Neural progenitor cell (in vitro differentiated cells): Measurements from ENCODE around the gene ST3GAL4.

DNA sequence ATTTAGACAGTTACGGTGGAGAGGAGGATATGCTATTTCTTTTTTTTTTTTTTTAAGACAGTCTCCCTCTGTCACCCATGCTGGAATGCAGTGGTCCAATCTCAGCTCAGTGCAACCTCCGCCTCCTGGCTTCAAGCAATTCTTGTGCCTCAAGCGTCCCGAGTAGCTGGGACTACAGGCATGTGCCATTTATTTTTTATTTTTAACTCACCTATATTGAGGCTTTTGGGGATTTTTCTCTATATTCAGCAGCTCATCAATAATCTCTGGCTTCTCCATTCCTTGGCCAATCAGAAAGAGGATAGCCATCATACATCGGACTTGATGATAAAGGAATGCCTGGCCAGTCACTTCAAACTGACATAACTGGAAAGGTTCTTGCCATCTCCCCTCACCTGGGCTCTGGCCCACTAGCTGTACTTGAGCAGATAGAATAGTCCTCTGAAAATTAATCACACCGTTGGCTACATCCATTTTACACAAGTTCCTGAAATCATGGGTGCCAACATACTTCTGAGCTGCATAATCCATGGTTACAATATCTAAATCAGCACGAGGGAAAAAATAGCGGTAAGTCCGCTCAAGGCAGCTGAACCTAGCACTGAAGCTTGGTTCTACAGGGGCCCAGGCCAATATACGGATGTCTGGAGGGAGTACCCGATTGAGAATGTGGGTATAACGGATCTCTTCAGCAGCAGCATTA lies 7.7 kb downstream of the HYLS1 start:
- RAMPAGE, long total RNA = no peak

DNA sequence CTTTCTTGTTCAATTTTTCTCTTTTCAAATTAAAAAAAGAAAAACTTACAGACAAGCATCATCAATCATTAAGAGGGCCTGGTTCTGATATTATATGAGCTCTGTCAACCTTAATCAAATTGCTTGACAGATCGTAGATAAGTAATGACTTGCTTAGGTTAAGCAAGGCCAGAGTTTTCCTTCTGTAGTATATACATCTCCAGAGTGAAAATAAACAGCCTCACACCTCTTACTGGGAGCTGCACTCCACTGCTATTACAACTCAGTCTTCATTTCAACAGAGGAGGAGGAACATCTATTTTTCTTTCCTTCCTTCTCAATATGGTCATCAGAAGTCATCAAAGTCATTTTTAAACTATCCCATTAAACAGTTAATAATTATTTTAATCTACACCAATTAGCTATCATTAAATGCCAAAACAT lies 13.5 kb downstream of the CDON start:
- RAMPAGE, long total RNA = no peak

DNA sequence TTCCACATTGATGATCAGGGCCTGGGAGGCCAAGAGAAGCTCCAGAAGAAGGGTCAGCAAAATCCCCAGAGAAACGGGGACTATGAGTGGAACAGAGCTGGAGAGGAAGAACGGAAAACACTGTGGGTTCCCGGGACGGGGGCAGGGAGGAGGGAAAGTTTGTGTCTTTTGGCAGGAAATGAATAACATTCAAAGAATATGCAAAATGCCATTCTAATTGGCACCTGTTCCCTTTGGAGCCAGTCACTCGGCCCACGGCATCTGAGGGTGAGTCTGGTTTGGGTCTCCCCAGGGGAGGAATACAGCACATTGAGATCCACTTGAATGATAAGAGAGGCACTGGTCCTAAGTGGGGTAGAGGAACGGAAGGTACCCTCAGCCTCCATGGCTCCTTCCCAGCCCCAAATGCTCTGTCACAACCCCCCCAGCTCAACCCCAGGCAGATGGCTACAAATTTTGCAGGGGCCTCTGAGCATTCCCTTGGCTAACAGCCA lies 72.0 kb downstream of the RPUSD4 start:
- RAMPAGE, long total RNA = no peak

GRCh38 chr11:126339168-126339553 lies 16.3 kb upstream of the ST3GAL4 start:
- RAMPAGE, long total RNA = no peak

DNA sequence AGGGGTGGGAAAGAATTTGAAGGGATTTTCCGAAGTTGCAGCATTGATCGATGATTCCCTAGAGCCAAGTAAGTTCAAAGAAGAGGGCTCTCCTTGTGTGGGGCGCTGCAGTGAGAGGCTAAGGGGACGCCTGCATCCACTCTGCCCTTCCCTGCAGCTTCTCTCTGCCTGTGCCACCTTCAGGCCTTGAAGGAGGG lies 16.0 kb upstream of the ST3GAL4 start:
- RAMPAGE, long total RNA = no peak

- RAMPAGE, long total RNA = no peak
Measured at GRCh38 chr11:126355238-126356386, at the start of gene ST3GAL4. ST3GAL4 (plus strand) TSS chr11:126355686.

DNA sequence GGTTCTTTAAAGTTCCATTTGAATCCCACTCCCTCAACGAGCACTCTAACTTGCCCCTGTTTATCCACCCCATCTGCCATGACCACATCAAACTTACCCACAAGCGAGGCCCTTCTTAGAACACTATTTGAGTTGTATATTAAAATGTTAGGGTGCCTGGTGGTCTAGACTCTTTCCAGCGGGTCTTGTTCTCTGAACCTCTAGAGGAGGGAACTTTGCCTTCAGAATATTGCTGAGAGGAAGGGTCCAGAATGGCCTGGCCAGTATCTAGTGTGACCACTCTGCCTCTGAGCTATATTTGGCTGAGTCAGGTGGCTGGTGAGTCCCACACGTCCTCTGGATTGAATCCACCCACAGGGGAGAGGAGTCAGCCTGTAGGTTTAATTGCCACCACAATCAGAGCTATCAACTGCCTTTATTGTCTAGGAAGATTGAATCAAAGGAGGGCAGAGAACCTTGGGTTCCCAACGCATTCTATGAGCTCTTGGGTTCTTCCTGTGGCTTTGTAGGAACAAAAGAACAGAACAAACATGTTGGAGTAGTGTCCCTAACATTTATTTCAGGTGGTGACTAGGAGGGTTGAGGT lies 67.6 kb downstream of the ST3GAL4 start:
- RAMPAGE, long total RNA = no peak

GRCh38 chr11:126628623-126629052 lies 273.2 kb downstream of the ST3GAL4 start:
- RAMPAGE, long total RNA = no peak

- RAMPAGE, long total RNA = no peak
Measured at GRCh38 chr11:128171376-128172016, 415.9 kb downstream of the ETS1 start.

DNA sequence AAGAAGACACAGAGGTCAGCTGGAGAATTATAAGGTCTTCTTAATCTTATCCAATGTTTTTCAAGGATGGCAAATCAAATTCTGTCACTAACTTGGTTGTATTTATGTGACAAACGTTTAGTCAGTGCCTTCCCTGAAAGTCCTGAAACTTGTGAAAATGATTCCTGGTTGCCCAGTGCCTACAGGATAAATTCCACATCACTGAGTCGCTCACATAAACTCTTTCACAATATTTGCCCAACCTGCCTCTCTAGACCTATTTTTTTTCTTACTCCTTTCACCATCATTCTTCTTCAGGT lies 379.7 kb downstream of the ETS1 start:
- RAMPAGE, long total RNA = no peak

DNA sequence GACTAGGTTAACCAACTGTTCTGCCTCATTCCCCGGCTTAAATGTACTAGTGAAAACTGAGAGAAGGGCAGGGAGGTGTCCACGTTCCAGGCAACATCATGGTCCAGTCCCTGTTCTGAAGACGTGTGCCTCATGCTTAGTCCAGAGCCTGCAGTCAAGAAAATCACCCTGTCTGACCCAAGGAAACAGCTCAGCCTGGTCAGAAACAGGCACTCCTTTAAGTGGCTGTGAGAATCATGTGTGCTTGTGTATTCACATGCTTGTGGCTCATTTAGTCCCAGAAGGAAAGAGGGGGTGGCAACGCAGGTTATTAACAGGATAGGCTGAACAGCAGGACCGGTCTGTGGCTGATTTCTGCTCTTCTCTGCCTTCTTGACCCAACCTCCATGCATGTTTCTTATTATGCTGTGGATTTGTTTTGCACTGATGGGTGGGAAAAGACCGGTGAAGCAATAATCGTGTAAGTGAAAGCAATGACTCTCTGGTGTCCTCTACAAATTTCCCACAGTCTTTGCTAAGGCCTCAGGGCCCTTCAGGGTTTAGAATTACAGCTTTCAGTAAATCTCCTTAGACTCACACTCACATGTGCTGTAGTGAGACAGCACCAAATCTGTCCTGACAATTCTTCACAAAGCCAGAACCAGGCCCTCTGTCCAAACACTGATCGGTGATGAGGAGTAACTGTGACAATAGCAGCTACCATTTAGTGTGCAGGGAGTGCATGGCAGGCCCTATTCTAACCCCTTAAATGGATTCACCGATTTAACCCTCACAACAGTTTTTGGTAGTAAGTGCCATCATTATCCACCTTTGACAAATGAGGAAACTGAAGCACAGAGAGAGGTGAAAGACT lies 288.1 kb downstream of the ETS1 start:
- RAMPAGE, long total RNA = no peak

- RAMPAGE, long total RNA = no peak
Measured at GRCh38 chr11:128341775-128342348, 245.5 kb downstream of the ETS1 start.

DNA sequence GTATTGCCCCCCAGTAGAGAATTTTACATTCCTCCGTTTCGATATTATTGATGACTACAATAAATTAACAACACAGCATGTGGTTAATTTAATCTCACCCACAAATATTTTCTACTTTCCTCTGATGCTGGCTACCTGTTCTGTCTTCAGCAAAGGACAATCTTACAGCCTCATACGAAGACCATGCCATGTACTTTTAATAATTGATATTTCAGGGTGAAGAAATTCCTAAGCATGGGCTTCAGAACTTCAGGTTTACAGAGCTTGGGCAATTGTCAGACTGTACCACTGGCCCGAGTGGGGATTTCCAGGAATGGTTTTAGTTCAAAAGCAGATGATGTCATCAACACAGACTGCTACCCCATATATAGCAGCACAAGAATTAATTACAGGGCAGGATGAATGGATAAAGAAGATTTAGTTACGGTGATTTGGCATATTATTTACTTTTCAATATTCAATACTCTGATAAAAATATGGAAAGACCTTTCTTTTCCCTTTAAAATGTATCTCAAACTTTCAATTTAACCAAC lies 171.8 kb downstream of the ETS1 start:
- RAMPAGE, long total RNA = no peak

- RAMPAGE, long total RNA = no peak
Measured at GRCh38 chr11:128451367-128452175, 135.8 kb downstream of the ETS1 start.

DNA sequence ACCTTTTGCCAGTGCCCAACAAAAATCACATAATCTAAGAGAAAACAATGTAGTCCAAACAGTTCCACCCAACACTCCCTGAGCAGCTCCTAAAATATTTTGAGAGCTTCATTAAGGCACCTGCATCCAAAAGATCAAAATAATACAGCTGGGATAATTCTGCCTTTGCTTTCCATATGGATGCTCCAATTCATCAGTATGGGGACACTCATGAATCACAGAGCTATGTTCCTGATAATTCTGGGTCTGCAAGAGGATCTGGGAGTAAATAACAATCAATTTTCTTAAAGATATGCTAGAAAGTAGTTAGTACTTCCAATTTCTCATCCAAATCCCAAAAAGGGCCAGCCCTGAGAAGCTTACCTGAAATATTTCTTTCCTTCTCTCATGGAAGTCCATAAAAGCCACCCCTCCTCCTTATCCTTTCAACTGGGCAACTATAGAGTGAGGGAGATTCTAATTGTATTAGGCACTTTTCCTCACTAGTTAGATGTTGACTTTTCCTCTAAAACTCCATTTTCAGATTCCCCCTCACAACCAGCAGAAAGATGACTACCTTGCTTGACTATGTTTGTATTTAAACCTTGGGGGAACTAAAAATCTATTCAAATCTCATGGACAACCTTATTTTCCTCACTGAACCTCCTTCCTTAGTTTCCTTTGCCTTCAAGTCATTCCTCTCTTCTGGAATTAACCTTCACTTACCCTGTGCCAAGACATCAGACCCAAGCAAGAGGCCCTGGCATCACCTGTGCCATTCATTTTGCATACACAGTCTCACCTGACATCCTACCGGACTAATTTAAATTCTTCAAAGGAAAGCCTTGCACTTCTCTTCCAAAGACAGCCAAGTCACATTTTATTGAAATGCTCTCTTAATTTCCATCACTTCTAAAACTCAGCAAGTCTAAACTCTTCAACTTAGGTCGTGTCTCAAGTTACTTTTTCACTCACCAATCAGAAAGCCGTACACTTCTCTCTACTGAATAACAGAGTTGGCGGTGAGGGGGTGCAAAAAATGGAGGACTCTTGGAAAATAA lies 126.9 kb downstream of the ETS1 start:
- RAMPAGE, long total RNA = no peak

- RAMPAGE, long total RNA = no peak
Measured at GRCh38 chr11:128496607-128497886, 90.3 kb downstream of the ETS1 start.

GRCh38 chr11:128508753-128509637 lies 78.4 kb downstream of the ETS1 start:
- RAMPAGE, long total RNA = no peak

DNA sequence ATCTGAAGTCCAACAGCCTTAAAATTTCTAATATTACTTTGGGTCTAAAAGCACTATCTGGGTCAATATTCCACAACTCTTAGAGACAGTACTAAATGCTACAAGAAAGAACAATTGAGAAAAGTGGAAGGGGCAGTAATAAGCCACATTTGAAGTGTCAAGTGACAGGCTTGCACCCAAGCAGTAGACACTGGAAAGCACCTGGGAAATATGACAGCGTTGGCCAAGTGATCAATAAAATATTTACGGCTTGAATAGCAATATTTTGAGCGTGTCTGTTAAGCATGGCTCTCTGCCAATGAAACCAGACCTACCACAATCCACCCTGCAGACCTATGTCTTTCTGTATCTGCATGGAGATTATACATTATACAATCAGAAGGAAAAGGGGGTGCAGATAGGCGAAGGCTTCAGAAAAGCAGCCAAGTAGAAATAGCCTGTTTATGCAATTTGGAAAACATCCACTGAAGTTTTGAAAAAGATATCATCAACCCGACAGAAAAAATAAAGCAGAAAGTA lies 71.6 kb downstream of the ETS1 start:
- RAMPAGE, long total RNA = no peak

DNA sequence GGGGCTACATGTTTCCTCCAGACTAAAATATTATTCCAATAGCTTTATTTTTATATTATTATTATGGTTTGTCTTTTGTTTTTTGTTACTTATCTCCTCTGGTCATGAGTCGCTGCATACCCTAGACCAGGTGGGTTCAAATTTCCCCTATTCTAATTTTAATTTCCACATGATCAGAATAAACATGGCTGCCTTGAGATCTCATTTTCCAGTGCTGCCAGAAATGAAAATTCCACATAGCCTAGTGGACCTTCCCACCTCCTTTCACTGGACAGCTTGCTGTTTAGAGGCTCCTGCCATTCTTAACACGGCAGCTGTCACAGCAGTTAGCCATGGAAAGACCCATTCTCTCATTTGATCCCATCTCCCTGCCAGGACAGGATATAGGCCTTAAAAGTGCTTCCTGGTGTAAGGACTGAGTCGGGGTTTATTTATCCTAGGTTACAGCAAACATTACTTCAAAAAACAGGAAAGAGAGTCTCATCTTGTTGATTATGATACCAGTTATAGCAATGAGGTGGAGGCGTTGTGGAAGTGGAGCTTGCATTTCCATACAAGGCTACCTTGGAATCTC lies 17.2 kb upstream of the ETS1 start:
- RAMPAGE, long total RNA = no peak

GRCh38 chr11:128735992-128736405 lies 42.1 kb downstream of the FLI1 start:
- RAMPAGE, long total RNA = no peak